Right common carotid artery plus branches (tissue), 1 donor: ENCODE data around the genes GRIK3, GNL2, POU3F1 and NDUFS5.

DNA sequence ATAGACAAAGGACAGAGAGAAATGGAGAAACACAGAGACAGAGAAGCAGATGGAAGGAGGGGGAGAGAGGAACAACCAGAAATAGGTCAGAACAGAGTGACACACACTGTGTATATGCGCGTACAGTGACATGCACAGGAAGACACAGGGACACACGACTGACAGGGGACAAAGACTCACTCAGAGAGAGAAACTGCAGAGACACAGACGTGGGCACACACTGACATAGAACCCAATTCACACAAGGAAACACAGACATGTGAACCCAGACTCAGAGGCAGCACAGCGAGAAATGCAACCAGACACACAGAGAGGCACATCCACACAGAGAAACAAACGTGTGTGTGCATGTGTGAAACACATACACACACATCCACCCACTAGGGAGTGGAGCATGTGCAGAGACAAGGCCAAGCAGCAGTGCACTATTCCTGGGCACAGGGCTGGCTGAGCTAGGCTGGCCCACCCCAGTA lies 123.3 kb upstream of the CSF3R start:
- PRO-cap = no peak

DNA sequence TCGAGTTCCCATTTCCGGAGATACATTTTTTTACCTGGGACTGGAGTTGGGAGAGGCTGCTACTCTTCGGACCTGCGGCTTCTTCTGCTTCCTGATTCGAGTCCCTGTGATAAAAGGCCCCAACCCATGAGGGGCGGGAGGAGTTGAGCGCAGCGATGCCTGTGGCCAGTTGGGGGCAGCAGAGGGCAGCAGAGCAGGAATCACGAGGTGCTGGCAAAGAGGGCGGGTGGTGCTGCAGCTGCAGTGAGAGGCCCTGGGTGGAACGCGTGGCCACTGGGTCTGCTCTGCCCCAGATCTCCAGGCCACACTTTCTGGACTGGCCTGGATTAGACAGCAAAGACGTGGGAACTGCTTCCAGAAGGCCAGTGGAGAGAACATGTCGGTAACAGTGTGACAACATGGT lies 221.0 kb upstream of the CSF3R start:
- PRO-cap = no peak

- PRO-cap = unidirectional peak, plus-strand start at chr1:37034072; unidirectional peak, minus-strand start at chr1:37034243; bidirectional peak, plus-strand start at chr1:37034647, minus-strand start at chr1:37034498
Measured at GRCh38 chr1:37033949-37035124, at the start of gene GRIK3. TSS of gene GRIK3 (minus strand) at chr1:37034515.

- PRO-cap = no peak
Measured at GRCh38 chr1:37487219-37487573, 12.8 kb downstream of the ZC3H12A start.

GRCh38 chr1:37595271-37596473 lies at the start of gene GNL2:
TSS of gene GNL2 (minus strand) at chr1:37595937.
- PRO-cap = bidirectional peak, plus-strand start at chr1:37596070, minus-strand start at chr1:37595935

- PRO-cap = no peak
Measured at GRCh38 chr1:37633721-37634503, 780 bp downstream of the RSPO1 start.

- PRO-cap = no peak
Measured at GRCh38 chr1:37673809-37674460, 16.4 kb downstream of the C1orf109 start.

- PRO-cap = no peak
Measured at GRCh38 chr1:37689576-37690101, 690 bp downstream of the C1orf109 start.

- PRO-cap = no peak
Measured at GRCh38 chr1:37991946-37992594, 2.2 kb upstream of the SF3A3 start.

DNA sequence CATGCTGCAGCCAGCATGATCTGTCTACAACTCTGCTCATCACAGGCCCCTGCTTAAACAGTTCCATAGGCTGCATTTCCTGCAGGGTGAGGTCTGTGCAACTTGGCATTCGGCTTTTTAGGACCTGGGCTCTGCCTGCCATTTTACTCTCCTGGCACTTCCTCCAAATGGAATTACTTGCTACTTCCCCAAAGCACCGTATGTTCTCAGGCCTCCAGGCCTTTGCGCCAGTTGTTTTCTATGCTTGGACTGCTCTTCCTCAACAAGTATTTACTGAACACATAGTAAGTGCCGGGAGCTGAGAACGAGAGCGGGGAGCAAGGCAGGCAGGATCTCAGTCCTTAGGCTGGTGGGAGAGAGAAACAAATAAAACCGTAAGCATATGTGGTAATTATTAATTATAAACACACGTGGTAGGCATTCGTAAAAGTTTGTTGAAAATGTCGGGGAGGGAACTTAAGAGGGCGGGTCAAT lies 5.4 kb upstream of the SF3A3 start:
- PRO-cap = unidirectional peak, plus-strand start at position 287 of the sequence

DNA sequence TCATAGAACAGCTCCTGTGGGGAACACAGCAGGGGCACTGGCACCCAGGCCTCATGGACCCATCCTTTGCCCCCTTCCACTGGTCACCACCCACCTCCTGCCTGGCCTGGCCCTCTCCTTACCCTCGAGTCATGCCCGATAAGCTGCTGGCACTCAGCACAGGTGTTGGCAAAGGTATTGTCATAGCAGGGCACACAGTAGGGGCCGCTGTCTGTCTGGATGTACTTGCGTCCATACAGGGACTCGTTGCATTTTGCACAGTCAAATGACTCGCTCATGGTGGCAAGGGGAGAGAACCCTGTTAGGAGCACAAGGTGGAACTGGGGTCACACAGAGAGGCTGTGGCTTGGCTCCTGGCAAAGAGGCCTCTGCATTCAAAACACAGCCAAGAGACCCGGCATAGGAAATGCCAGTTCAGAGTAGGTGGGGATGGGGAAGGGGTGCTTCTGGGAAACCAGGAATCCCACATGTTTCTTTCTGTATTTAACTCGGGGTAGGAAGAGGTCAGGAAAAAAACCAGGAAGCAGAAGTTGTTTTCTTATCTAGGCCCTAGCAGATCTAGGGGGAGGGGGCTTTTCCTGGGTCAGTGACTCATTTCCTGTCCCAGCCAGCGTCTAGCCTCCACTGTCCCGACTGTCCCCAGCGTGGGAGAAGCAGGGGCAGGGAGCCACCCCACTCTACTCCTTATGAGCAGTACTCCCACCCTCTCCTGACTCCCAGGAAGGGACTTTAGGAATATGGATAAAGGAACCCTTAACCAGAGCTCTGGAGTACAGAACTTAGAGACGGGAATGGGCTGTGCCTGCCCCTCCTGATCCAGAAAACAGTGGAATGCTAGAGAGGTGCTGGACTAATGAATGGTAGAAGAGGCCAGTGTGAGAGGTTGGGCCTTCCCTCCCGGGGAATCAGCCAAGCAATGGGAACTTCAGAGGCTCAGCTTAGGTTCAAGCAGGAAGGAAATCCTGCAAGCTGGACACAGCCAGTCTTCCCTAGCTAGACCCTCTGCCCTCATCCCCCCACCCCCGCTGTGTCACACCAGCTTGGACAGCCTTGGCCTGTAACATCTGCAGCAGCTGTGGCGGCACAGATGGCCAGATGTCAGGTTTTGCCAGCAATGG lies 5.8 kb downstream of the FHL3 start:
- PRO-cap = unidirectional peak, plus-strand start at position 624 of the sequence; unidirectional peak, plus-strand start at position 642 of the sequence; bidirectional peak, plus-strand start at position 941 of the sequence, minus-strand start at position 828 of the sequence

DNA sequence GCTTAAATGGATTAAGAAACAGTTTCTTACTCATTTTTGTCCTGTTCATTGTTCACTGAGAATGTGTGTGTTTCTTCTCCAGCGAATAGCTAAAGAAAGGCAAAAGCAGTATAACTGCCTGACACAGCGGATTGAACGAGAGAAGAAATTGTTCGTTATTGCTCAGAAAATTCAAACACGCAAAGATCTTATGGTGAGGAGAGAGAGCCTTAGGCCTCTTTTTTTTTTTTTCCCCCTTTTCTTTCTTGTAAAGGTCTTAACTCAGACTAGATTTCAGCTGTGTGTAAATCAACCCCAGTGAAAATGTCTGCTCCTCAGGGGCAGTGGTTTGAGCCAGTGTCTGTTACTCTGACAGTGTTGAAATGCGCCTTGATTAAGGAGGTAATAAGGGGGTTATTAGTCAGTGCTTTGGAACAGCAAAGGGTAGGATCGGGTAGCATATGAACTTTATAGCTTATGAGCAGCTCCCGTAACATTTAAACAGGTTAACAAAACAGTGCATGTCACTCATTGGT lies 10.1 kb downstream of the UTP11 start:
- PRO-cap = no peak

DNA sequence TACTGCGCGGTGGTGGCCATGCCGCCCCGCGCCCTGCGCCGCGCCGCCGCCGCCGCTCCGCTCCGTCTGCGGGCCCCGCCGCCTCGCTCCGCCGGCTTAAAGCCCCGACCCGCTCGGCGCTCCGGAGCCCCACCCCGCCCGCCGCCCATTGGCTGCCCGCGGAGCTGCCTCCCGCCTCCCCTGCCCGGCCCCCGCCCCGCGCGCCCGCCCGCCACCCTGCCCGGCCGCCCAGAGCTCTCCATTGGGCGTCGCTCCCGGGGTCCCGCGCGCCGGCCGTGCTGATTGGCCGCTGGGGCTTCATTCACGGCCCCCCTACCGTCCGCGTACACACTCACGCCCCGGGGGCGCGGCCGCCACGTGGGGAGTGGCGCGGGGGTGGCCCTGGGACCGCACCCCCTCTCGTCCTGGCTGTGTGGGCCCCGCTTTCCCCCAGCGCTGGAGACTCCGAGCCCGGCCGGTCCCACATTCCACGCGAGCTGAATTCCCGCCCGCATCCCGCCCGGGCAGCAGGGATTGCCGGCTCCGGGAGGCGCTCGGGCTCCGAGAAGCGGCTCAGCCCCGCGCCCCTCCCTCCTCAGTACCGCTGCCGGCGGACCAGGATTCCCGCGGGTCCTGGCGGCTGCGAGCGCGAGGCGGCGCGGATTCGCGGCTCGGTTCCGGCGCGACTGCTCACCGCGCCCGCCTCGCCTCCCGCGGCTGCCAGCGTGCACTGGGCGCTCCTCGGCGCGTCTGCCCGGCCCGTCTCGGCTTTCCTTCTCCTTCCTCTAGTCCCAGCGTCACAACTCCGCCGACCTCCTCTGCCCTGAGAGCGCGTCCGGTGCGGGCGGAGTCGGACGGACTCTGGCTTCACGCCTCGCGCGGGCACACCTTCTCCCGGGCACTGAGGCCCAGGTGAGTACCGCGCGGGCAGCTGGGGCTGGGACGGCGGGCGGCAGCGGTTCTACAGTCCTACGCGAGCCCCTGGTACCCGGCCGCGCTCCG lies at the start of gene POU3F1:
TSS of gene POU3F1 (minus strand) at position 70 of the 981 bp plus-strand sequence.
- PRO-cap = bidirectional peak, plus-strand start at position 241 of the sequence, minus-strand start at position 68 of the sequence; unidirectional peak, minus-strand start at position 731 of the sequence

DNA sequence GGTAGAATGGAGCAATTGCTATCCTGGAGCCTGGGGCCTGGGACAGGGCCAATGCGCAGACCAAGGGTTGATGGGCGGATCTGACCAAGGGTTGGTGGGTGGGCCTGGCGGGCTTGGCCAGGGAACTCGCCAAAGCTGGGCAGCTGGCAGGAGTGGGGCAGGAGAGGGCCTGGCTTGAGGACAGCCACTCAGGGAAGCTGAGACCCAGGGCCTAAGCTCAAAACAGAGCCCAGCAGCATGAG lies 70.9 kb upstream of the POU3F1 start:
- PRO-cap = no peak

DNA sequence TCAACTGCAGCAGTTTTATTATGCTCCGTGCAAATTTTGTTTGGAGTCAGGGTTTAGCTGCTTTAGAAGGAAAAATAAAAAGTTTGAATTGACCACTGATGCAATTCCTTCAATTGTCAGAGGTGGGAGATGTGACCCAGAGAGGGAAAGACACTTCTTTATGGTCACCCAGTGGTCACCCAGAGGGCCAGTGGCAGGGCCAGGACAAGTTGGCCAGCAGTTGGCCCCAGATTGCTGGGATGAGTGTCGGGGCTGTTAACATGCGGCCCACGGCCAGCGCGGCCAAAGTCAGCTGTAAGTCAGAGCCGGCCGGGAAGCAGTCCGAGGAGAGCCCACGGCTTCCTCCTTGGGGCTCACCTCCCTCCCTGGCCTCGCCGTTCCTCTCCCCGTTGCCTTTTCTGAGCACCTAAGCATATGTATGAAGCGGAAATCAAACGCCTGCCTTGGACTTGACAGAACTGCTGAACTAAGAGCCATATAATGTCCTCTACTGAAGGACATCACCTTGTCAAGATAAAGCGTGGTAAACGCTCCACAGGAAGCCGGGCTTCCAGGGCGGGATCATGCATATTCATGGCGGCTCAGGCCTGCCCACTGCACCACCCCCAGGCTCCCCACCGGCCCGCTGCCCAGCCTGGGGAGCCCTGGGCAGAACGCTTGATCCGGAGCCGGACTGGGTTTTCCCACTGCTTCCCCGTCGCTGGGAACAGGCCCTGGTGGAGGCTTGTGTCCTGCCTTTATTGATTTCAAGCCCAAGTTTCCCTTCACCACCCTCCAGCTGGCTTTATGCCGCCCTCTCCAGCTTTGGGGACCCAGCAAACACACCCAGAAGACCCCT lies 245.4 kb upstream of the POU3F1 start:
- PRO-cap = no peak

- PRO-cap = no peak
Measured at GRCh38 chr1:38482250-38482790, 377.3 kb downstream of the RRAGC start.

- PRO-cap = no peak
Measured at GRCh38 chr1:38803789-38804712, 55.5 kb downstream of the RRAGC start.

DNA sequence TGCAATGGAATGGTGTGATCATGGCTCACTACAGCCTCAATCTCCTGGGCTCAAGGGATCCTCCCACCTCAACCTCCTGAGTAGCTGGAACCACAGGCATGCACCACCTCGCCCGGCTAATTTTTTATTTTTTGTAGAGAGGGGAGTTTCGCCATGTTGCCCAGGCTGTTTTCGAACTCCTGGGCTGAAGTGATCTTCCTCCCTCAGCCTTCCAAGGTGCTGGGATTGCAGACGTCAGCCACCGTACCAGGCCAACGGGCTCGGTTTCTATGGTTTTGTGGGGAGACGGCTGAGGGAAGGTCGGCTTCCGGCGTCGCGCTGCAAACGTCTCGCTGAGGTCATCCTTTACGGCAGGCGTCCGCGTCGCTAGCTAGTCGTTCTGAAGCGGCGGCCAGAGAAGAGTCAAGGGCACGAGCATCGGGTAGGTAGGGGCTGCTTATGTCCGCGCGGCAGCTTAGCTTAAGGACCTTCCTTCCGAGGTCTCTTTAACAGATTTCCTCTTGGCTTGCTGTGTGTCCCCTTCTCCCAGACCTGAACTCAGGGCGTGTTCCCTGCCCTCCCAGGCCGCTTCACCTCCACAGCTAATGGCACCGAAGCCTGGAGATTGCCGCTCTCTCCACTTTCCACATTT lies at the start of gene NDUFS5:
TSS of gene NDUFS5 (plus strand) at position 373 of the 631 bp plus-strand sequence.
- PRO-cap = bidirectional peak, plus-strand start at position 373 of the sequence, minus-strand start at position 267 of the sequence

- PRO-cap = no peak
Measured at GRCh38 chr1:39047073-39047700, 21.0 kb downstream of the NDUFS5 start.

- PRO-cap = no peak
Measured at GRCh38 chr1:39048009-39048447, 21.9 kb downstream of the NDUFS5 start.